SJSA1 (cell line): ENCODE measurements around a stretch of chr7.

DNA sequence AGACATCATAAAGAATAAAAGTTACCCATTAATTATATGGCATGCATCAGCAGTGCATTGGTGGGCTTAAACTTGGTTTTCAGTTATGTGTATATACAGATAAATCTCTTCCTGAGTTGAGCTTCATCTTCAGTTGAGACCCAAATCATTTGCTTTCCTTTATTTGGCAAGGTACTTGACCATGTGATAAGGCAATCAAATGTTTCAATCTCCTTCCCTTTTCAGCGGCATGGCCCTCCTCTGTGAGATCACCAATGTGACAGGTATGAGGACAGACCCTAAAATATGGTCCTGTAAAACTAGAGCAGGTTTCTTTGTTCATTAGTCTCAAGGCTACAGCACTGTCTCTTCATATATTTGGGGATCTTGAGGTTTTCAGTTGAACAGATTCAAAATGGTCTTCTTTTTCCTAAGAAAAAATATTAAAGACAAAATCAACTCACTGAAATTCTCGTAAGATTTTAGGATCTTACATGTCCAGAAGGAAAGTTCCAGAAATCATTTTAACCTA lies 179.3 kb downstream of the ELAPOR2 start:
- RAMPAGE, long total RNA, result no peak

DNA sequence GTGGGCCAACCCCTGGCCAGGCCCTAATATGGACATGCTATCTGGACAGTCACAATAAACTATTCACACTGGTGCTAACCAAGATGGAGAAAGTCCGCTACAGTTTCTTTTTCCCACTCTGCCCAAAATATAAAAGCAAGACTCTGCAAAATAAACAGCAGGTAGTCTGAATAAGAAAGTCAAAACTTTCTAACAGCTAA lies 83.9 kb downstream of the ELAPOR2 start:
- RAMPAGE, long total RNA, result no peak

DNA sequence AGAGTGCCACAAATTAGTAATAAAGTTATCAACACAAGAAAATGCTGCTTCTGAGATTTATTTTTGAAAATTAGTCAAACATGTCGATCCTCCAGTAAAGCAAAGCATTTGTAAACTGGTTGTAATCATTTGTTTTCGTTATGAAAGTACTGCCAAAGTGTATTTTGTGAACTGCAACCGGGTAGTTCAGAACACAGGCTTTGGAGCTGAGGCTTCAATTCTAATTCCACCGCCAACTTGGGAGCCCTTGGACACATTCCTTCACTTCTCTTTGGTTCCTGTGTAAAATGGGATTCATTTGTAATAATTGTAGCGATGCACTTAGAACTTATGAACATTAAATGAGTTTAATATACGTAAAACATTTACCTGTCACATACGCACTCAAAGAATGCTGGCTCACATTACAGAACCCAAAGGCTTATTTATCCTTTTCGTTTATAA lies 850 bp upstream of the DMTF1 start:
- RAMPAGE, long total RNA, result no peak

- RAMPAGE, long total RNA, result no peak
Measured at GRCh38 chr7:87162090-87162766, 10.0 kb downstream of the DMTF1 start.

GRCh38 chr7:87162810-87163724 lies 10.8 kb downstream of the DMTF1 start:
- RAMPAGE, long total RNA, result no peak

DNA sequence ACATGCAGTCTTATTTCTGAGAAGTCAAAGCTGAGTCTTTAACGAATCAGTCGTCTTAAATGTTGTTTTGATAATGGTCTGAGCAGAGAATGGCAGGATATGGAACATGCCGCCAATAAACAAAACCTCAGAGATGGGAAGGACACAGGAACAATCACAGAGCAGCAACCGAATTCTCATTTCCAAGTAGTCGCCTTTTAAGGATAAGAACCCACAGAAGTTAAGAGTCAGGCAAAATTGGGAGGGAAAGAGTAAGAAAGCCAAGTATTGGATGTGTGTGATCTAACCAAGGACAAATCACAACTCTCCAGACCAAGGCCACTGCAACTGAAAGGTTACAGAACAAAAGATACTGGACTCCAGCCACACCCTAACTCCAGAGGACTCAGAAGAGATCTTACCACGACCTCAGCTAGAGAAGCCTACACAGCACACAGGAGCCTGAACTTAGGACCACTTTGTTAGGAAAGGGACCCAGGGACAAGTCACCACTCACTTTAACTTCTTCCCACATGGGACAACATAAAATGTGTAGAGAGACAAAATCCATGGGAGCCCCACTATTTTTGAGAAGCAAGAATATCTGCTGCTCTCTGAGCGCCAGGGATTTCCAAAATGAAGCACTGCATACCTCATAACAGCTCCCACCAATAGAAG lies 19.5 kb downstream of the TMEM243 start:
- RAMPAGE, long total RNA, result no peak

DNA sequence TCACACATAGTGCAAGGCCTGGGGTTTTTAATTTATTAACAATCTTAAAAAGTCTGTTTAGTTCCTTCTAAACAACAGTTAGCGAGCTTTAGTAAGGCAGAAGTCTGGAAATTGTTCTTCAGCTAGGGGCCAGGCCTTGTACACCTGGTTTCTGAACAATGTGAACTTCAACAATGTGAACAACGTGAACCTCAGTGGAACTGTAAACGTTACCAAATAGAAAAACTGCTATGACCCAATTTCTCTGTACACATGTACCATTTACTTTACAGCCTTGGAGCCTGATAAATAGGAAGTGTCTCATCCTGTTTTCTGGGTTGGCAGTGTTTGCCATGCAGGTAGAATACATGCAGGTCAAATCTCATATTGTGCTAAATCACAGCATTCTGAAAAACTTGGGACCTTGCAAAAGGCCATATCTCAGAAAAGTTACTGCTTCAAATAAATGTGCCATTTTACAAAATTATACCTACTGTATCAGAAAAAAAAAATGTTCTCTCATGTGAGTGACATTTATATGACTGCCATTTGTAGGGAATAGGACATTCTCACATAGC lies 1.6 kb downstream of the STEAP4 start:
- RAMPAGE, long total RNA, result no peak

DNA sequence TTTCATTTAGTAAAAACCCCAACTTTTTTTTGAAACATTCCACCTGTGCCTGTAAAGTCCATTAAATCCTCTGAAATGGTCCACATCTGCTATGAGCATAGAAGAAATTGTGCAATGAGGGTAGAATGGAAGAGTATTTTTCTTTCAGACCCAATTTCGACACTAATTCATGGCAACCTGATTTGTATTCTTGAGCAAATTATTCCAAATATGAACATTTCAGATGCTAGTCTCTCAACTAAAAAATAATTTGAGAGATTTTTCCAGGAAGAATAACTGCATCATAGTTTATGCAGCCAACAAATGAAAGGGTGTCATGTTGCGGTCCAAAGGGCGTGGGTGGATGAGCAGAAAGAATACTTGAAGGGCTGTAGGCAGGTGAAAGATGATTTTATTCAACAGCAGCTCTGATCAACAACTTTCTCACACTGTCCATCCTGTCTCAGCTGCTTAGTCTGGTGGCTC lies 11.3 kb downstream of the STEAP2 start:
- RAMPAGE, long total RNA, result no peak

DNA sequence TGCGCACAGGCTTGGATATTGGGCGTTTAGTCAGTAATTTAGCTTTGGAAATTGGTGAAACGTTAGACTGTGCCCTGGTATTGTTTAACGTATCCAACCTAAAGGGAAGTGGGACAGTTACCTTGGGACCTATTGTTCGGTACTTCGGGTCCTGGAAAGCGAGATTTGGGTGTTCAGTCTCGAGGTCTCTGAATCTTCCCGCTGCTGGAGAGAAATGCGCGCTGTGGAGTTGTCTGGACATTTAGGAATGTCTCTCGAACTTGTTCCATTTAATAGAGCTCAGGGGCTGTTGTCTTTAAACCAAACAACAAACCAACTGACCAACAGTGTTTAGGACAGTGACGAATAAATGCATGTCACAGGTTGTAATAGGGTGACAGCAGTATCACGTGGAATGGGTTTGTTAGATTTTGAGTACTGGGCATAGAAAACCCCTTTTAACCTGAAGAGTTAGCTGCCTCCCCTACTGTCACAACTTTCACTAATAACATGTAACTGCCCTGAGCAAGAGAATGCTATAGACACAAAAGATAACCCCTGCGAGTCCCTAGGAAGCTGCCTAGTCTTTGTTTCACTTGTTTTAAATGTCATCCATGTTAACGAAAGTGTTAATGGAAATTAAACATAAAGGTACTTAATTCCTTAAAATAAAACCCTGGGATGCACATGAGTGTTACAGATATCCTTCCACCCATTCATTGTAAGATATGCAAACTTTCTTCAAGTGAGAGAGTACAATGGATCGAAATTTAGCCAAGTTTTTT lies 1.1 kb downstream of the CDK14 start:
- RAMPAGE, long total RNA, result no peak

- RAMPAGE, long total RNA, result no peak
Measured at GRCh38 chr7:90661463-90661994, 65.4 kb downstream of the CDK14 start.

DNA sequence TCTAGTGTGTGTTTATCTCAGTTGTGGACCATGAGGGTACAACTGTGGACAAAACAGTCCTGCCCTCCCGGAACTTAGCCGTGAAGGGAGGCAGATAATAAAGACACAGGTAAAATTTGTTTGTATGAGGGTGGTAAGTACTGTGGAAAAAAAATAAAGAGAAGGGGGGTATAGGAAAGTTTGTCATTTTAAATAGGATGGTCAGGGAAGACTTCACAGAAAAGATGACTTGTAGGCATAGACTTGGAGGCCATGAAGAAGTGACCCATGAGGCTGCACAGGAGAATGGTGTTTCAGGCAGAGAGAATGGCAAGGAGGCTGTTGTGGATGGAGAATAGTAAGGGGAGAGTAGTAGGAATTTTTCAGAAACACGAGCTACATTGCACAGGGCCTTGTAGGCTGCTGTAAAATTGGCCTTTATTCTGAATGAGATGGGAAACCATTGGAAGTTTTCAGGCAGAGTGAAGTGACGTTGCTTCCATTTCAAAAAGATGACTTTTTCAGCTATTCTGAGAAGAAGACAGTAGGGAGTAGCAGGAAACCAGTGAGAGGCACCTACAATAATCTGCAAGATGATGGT lies 95.1 kb downstream of the CDK14 start:
- RAMPAGE, long total RNA, result no peak

GRCh38 chr7:90696370-90697265 lies 100.5 kb downstream of the CDK14 start:
- RAMPAGE, long total RNA, result no peak

DNA sequence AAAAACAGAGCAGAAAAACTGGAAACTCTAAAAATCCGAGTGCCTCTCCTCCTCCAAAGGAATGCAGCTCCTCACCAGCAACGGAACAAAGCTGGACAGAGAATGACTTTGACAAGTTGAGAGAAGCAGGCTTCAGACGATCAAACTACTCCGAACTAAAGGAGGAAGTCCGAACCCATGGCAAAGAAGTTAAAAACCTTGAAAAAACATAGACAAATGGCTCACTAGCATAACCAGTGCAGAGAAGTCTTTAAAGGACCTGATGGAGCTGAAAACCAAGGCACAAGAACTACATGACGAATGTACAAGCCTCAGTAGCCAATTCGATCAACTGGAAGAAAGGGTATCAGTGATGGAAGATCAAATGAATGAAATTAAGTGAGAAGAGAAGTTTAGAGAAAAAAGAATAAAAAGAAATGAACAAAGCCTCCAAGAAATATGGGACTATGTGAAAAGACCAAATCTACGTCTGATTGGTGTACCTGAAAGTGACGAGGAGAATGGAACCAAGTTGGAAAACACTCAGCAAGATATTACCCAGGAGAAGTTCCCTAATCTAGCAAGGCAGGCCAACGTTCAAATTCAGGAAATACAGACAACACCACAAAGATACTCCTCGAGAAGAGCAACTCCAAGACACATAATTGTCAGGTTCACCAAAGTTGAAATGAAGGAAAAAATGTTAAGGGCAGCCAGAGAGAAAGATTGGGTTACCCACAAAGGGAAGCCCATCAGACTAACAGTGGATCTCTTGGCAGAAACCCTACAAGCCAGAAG lies 211.6 kb downstream of the CDK14 start:
- RAMPAGE, long total RNA, result no peak

DNA sequence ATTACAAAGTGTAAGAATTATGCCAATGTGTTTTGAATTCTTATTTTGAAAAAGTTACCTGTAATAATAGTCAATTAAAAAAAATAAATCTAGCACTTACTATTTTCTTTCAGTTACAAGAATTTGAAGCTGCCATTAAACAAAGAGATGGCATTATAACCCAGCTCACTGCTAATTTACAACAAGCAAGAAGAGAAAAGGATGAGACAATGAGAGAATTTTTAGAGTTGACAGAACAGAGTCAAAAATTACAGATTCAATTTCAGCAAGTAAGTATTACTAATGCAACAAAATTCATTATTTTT lies 53.8 kb downstream of the AKAP9 start:
- RAMPAGE, long total RNA, result no peak

DNA sequence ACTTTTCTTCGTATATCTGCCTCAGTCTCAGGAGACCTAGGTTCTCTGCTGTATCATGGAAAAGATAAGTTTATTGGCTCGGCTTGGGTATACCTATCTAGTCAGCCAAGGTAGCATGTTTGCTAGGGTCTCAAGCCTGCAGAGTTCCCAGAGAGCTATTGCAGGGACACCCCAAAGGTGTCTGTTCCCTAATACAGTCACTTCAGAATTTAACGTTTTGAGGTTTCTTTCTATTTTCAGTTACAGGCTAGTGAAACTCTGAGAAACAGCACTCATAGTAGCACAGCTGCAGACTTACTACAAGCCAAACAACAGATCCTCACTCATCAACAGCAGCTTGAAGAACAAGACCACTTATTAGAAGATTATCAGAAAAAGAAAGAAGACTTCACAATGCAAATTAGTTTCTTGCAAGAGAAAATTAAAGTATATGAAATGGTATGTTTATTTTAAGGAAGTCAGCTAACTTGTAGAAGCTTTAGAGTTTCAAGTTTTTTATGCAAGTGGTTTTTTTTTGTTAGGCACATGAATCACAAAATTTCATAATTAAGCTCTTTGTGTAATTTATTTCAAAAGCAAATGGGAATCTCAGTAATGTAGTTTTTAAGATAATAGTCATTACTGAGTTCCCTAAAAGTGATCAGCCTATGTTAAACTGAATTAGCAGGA lies 54.8 kb downstream of the AKAP9 start:
- RAMPAGE, long total RNA, result no peak

DNA sequence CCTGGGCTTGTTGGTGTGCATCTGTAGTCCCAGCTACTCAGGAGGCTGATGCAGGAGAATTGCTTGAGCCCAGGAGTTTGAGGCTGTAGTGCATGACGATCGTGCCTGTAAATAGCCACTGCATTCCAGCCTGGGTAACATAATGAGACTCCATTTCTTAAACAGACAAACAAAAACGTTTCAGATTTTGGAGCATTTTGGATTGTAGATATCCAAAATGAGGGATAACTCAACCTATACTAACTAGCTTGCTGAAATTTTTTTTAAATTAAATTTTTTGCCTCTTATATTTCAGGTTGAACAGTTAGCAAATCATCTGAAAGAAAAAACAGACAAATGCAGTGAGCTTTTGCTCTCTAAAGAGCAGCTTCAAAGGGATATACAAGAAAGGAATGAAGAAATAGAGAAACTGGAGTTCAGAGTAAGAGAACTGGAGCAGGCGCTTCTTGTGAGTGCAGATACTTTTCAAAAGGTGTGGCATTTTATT lies 64.5 kb downstream of the CYP51A1 start:
- RAMPAGE, long total RNA, result no peak

DNA sequence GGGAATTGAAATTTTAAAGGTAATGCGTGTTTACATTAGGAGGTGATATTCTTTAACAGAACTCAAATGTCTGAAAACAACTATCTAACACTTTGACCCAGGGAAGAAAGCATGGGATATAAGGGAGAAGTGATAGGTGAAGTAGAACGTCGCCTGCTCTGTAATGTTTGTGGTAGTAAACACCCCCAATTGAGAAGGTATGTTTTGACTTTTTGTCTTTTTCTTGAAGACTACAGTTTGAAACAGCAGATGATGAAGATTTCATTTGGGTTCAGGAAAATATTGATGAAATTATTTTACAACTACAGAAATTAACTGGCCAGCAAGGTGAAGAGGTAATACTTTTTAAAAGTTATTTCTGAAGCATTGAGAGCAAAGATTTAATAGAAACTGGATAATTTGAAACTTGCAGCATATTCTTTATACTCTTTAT lies 36.4 kb downstream of the CYP51A1 start:
- RAMPAGE, long total RNA, result no peak

GRCh38 chr7:92133477-92134297 lies 590 bp downstream of the CYP51A1 start:
- RAMPAGE, long total RNA, result no peak

DNA sequence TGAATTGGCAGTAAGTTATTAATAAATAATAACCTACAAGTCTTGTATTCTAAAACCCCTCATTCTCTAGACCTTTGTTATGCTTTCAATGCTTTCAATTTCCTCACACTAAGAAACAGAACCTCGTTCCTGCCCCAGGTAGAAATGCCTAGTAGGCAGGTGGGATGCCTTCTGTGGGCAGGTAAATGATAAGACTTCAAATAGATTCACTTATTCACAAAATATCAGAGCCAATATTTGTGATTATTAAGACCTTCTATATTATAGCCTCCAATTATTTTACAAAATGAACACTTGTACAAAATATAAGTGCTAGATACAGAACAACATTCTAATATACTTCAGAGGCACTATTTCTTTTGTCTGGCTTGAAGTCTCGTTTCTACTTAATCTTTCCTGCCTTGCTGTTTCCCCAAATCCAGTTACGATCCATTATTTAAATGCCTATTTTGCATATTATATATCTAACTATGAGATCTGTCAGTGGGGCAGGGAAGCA lies 7.4 kb downstream of the KRIT1 start:
- RAMPAGE, long total RNA, result no peak

DNA sequence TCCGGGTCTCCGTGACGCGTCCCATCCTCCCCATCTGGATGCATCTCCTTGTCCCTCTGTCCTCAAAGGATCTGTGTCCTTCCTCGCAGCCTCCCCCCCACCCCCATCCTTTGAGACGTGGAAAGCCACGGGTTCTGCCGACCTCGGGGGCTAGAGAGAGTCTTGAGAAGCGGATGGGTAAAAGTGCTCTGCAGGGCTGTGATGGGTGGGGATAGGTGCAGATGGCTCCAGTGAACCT lies 876 bp downstream of the ANKIB1 start:
- RAMPAGE, long total RNA, result no peak